Mesenchymal stem cell of adipose (primary cell): ENCODE measurements around the gene SELENOO.

DNA sequence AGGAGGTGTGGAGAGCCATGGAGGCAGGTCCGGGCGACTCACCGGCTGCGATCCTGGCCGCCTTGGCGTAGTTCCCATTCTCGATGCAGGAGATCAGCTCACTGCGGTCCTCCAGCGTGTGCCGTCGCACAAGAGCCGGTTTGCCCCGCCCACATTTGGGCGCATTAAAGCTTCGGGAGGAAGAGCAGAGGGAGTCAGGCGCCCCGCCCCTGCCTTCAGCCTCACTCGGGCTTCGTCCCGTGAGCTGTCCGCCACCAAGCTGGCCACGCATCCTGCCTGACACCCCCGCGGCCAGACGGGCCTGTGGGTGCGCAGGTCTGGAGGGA lies 50.7 kb downstream of the BRD1 start:
- CAGE, long polyA plus RNA = no peak

DNA sequence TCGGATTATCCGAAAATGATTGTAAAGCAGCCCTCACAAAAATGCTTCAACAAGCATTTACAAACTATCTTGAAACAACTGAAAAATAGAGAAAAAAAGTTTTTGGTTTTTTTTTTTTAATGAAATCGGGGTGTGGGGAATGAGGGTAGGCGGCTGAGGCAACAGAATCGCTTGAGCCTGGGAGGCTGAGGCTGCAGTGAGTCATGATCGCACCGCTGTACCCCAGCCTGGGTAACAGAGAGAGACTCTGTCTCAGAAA lies 11.6 kb upstream of the BRD1 start:
- CAGE, long polyA plus RNA = no peak

DNA sequence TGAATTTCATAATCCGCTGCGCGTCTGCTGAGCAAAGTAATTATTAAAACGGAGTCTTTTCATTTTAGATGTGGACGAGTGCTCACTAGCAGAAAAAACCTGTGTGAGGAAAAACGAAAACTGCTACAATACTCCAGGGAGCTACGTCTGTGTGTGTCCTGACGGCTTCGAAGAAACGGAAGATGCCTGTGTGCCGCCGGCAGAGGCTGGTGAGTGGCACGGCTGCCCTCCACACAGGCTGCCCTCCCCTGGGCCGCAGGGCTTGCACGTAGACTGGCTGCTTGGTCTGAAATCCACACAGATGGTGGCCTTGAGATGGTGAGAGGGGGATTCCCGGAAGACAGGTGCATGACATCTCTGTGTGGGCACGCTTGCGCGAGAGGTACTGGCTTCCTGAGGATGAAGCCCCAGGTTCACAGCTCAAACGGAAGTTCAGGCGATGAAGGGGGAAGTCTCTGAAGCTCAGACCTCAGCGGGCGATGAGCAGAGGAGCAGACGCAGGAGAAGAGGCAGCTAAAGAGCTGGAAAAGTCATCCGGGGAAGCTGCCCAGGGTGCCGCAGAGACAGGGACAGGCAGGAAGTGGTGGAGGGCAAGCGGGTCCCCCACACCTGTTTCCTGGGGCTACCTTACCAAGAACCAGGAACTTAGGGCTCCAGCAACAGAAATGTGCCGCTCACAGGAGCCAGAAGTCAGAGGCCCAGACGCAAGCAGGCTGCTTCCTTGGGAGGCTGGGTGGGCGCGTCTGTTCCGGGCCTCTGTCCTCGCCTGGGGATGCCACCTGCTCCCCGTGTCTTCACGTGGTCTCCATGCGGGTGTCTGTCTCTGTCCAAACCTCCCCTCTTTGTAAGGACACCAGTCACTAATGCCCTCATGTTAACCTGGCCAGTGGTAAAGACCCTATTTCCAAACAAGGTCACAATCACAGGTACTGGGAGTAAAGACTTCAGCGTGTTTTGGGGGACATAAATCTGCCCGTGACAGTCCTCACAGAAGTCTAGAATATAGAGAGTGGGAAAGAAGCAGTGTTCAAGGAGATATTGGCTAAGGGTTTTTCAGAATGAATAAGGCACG lies 7.3 kb downstream of the CRELD2 start:
- CAGE, long polyA plus RNA = no peak

DNA sequence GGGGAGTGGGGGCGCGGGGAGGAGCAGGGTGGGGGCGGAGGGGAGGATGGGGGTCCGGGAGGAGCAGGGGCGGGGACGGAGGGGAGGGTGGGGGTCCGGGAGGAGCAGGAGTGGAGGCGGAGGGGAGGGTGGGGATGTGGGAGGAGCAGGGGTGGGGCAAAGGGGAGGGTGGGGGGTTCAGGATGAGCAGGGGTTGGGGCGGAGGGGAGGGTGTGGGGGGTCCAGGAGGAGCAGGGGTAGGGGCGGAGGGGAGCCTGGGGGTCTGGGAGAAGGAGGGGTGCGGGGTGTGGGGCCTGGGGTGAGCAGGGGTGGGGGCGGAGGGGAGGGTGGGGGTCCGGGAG lies 17.1 kb downstream of the CRELD2 start:
- CAGE, long polyA plus RNA = no peak

DNA sequence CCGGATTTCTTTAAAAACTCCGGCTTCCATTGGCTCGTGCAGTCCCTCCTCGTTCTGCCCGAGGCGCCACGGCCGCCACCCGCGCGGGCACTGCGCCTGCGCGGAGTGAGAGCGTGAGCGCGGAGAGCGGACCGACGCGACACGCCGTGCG lies 309 bp upstream of the PIM3 start:
- CAGE, long polyA plus RNA = no peak

GRCh38 chr22:49999674-50000082 lies 12.9 kb downstream of the IL17REL start:
- CAGE, long polyA plus RNA = no peak

DNA sequence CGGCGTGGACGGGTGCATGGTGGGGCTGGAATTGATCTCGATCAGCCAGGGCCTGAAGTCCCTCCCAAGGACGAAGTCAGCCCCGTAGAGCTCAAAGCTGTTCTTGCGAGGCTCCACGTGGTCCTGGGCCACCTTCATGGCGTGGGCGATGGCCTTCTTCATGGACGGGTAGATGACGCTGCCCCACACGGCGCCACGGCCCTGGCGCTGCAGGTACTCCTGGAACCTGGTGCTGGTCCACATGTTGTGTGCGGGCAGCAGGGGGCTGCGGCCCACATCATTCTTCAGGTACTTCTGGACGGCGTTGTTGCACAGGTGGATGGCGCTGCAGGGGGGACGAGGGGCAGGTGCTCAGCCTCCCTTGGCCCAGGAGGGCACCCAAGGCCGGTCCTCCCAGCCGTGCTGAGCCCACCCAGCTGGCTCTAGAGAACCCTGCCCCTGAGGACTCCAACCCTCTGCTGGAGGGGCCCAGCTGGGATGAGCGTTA lies 19.3 kb upstream of the IL17REL start:
- CAGE, long polyA plus RNA = no peak

GRCh38 chr22:50060252-50060803 lies 24.9 kb downstream of the MLC1 start:
- CAGE, long polyA plus RNA = no peak

DNA sequence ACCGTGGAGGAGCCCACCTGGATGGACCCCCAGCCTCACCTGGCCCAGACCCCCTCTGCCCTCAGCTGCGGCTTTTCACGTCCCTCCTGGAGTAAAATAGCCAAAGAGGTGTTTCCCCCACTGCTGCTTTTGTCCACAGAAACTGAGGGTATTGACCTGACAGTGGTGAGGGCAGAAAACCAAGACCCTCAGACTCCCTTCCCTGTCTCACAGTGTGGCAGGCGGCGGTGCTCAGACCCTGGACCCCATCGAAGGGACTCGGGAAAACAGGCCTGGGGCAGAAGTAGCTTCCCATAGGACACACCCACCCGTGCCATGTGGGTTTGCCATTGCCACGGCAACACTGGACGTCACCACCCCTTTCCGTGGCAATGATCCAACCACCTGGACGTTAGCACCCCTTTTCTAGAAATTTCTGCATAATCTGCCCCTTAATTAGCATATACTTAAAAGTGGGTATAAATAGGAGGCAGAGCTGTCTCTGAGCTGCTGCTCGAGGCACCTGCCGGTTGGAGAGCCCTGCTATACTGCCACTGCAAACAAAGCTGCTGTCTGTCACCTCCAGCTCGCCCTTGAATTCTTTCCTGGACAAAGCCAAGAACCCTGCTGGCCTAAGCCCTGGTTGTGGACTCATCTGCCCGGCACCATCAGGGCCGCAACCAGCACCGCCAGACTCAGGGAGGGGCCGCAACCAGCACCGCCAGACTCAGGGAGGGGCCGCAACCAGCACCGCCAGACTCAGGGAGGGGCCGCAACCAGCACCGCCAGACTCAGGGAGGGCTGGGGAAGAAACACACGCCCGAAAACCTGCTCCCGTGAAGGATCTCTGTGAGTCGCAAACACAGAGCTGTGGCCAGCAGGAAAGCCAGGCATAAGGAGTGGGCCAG lies 10.5 kb downstream of the MLC1 start:
- CAGE, long polyA plus RNA = no peak

- CAGE, long polyA plus RNA = no peak
These were observed 28.9 kb downstream of the MOV10L1 start for GRCh38 chr22:50118493-50119283.

GRCh38 chr22:50173229-50173643 lies 2.7 kb downstream of the PANX2 start:
- CAGE, long polyA plus RNA = no peak

DNA sequence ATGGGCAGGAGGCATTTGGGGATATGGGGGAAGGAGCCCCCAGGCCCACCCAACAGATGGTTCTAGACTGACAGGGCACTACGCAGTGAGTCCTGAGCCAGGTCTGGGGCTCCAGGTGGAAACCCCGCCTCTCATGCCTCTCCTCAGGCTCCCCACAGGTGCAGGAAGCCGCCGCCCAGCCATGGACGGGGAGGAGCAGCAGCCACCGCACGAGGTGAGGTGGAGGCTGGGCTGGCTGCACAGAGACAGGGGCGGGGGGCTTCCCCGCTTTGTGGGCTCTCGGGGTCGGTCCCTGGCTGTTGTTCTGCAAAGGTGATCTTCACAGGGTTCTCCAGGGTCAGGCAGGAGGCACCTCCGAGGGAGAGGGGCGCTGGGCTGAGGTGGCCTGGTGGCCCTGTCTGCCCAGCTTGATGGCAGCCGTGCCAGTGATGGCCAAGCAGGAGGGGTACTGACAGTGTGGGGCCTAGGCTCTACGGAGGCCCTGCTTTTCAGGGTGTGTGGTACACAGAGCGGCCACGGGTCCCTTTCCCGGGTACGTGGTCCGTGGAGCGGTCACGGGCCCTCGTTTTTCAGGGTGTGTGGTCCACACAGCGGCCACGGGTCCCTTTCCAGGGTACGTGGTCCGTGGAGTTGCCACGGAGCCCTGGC lies 7.3 kb downstream of the TRABD start:
- CAGE, long polyA plus RNA = no peak

- CAGE, long polyA plus RNA = no peak
These were observed at the start of gene SELENOO for GRCh38 chr22:50200931-50201150. SELENOO (plus strand) TSS chr22:50201011.

DNA sequence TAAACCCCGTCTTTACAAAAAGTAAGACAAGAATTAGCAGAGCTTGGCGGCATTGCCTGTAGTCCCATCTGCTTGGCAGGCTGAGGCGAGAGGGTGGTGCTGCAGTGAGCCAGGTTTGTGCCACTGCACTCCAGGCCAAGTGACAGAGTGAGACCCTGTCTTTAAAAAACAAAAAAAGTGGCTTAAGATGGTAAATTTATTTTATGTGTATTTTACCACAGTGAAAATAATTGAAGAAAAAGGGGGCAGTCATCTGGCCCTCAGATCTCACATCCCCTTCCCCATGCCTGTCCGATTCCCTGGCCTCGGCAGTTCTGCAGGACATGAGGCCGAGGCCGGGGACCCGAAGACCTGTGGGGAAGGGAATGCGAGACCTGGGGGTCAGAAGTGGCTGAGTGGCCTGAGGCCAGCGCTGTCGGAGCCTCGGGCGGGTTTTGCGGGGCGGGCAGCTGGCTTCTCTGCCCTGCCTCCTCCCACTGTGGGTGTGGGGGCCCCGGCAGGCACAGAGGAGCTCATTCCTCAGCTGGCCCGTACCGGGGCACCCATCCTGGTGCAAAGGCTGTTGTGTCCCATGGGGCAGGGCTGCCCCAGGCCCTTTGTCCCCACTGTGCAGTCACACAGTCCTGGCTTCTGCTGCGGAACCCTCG lies 4.7 kb downstream of the SELENOO start:
- CAGE, long polyA plus RNA = no peak

- CAGE, long polyA plus RNA = no peak
These were observed 3.0 kb upstream of the TUBGCP6 start for GRCh38 chr22:50247640-50248425.

- CAGE, long polyA plus RNA = no peak
These were observed 6.4 kb upstream of the MAPK11 start for GRCh38 chr22:50276454-50277079.

- CAGE, long polyA plus RNA = no peak
These were observed 6.1 kb downstream of the PLXNB2 start for GRCh38 chr22:50301021-50302067.

DNA sequence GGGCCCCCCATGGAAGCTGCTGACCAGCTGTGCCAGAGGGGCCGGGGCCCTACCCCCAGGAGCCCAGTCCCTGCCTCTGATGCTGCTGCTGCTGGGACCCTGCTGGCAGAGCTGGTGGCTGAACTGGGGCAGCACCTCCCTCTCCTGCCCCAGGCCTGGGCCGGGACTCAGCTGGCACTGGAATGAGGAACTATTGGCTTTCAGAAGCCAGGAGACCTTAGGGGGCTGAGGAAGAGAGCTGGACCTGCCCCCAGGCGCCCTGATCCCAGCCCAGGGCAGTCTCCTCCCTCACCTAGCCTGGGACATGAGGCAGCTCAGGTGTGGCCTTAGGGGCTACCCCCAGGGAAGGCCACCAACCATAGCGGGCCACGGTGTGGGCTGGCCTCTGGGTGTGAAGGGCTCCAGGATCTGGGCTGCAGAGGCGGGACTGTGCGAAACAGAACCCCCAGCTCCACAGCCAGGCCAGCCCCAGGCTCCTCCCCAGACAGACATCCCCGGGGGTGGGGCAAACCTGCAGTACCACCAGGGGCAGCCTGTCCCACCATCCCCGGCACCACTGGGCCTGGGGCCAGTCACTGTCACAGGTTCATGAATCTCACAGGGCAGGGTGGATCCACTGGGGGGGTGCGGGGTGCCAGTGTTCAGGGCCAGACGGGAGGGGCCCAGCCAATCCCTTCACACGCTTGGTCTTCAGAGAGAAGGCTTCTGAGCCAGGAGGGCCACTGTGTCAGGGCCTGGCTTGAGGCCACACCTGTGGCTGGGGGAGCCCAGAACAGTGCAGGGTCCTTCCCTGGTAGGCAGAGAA lies 3.5 kb downstream of the PLXNB2 start:
- CAGE, long polyA plus RNA = no peak

- CAGE, long polyA plus RNA = no peak
These were observed 1.1 kb upstream of the PLXNB2 start for GRCh38 chr22:50308262-50309166.

- CAGE, long polyA plus RNA = no peak
These were observed 1.7 kb upstream of the PLXNB2 start for GRCh38 chr22:50309167-50309453.